Hair follicular keratinocyte (primary cell): ENCODE measurements around the genes GNB5 and MYO5C.

DNA sequence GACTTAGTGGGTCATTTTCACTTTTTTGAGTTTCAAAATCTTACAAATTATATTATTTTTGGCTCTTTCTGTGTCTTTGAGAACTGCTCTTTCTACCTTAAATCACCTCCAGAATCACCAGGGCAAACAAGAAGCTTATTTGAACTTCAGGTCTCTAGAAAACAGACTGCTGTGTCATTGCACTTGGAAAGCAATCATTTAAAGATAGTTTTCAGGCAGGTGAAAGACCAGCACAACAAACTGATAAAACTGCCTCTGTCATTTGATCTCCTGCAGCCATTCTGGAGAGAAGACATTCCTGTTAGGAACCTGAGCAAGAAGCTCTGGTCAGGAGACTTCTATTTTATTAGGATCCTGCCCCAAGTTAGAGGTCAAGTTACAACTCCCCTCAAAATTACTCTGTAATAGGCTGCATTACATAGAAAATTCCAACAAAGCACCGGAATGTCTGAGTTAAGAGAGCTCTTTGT, 50.7 kb upstream of the AP4E1 start:
- RAMPAGE, long total RNA = no peak

DNA sequence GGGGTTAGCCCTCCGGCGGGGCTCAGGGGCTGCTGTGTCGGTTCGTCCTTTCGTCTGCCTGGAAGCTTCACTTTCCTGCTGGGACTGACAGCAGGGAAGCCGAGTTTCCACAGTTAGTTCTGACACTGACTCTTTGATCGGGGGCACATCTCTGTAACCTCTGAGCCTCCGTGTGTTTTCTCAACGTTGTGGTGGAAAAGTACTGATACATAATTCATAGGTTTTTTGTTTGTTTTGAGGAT, 459 bp downstream of the AP4E1 start:
- RAMPAGE, long total RNA = no peak

- RAMPAGE, long total RNA = no peak
Measured at GRCh38 chr15:51051871-51052114, 42.9 kb downstream of the TNFAIP8L3 start.

- RAMPAGE, long total RNA = no peak
Measured at GRCh38 chr15:51266420-51267429, 71.7 kb downstream of the CYP19A1 start.

DNA sequence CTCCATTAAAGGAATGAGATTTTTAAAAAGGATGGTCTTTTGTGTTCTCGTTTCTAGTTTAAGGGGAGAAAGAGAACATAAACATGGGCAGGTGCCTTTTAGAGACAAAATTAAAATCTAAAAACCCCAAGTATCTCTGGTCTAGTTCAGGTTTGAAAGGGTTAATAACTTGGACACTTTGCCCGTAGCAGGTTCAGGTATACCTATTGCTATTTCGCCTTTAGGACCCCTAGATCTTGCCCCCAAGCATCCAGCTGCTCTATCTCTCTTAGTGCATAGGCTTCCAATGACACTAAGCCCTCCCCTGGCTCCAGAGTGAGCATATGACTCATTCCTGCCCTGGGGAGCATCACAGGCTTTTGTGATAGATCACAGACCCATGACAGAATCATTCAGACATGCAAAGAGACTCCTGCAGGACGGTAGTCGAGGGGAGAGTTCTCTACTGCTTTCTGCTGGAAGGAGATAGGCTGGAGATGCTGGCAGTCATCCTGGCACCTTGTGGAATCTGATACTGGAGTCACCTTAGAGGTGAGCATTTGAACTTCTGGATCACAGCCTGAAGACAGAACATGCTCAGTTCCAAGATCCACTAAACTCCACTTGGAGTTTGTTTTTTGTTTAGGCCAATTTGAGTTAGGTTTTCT, 11.2 kb downstream of the LYSMD2 start:
- RAMPAGE, long total RNA = no peak

GRCh38 chr15:51872254-51872729, 42.8 kb downstream of the TMOD3 start:
- RAMPAGE, long total RNA = no peak

DNA sequence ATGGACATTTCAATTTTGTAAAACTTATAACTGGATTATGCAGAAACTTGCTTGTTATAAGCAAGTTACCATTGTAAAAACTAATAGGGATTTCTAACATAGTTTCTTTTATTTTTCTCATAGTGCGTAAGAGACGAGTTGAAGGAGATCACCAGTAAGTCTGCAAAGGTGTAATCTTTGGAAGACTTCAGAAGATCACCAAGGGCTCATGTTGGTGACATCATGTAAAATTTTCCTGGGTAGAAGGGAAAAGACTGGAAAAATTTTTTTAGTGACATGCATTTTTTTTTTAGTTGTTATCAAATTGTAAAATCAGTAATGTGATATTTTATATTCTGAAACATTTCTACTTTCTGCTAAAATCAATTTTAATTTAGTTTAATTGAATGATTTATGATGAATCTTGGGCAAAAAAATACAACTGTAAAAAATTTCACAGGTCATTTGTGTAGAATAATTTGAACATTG, 62.9 kb downstream of the LEO1 start:
- RAMPAGE, long total RNA = no peak

- RAMPAGE, long total RNA = no peak
Measured at GRCh38 chr15:51935471-51936747, 35.7 kb downstream of the LEO1 start.

- RAMPAGE, long total RNA = no peak
Measured at GRCh38 chr15:52191172-52191659, at the start of gene GNB5. Gene GNB5 (minus strand): TSS chr15:52191392.

DNA sequence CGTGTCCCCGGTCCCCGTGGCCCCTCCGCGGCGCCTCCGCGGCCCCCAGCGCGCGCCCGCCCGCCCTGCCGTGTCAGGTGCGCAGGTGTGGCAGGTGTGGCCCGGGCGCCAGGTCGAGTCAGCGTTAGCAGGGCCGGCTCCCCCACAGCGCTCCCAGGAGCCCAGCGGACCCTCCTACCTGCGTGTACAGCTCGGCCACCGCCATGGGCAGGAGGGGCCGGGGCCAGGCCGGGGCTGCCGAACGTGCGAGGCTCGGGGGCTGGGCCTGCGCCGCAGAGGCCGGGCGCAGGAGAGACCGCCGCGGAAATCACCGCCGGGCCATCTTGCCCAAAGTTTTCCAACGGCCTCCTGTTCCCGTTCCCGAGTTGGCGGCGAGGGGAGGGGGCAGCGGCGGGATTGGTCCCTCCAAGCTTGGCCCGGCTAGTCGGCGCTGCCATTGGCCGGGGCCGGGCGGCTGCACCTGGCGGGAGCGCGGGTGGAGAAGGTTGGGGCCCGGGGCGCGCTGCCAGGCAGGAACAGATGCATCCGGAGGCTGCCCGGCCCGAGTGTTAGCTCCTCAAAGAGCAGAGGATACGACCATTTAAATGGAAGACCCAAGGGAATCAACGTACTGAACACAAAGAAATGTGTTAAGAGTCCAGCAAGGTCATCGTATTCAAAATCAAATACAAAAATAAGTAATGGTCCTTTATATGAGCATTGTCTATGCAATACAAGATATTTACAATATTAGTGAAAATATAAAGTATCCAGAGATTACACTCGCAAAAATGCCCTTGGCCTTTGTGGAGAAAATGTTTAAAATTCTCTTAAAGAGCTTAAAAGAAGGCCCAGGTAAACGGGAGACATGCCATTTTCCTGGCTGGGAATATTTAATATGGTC, at the start of gene MYO5C:
Gene MYO5C, minus strand, starts transcription at position 373 of the 883 bp plus-strand sequence.
- RAMPAGE, long total RNA = no peak

- RAMPAGE, long total RNA = no peak
Measured at GRCh38 chr15:52529583-52530127, 975 bp upstream of the MYO5A start.

- RAMPAGE, long total RNA = no peak
Measured at GRCh38 chr15:52679772-52679995, 496 bp upstream of the ATOSA start.

GRCh38 chr15:52719401-52719734, 40.2 kb upstream of the ATOSA start:
- RAMPAGE, long total RNA = no peak

GRCh38 chr15:52783037-52783323, 7.2 kb downstream of the ONECUT1 start:
- RAMPAGE, long total RNA = no peak

DNA sequence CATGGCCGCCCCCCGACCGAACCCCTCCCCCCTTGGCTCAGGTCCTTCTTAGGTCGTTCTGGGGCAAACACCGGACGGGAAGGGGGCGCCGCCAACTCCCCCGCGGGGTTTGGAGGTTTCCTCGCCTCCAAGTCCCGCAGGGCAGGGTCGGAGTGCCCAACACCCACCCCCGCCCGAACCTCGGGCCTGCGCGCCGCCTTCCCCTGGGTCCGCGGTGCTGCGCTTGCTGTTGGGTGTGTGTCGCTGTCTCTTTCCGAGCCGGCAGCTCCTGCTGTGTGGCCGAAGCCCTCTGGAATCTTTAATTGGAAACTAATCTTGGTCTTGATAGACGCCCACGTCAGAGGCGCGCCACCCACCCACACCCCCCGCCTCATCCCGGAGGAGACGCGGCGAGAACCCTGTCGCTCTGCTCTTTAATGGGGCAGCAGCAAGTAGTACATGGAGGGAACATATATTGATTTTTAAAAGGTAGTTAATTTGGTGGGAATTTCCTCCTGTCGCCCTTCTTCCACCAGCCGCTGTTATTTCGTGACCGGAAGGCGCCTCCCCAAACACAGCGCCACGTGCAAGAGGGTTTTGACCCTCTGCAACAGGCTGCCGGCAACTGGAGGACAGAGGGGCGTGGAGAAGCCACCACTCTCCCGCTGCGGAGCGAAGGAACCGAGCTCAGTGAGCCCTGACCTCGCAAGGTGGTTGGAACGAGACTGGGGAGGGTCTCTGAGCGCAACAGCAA, 4.6 kb downstream of the ONECUT1 start:
- RAMPAGE, long total RNA = no peak

DNA sequence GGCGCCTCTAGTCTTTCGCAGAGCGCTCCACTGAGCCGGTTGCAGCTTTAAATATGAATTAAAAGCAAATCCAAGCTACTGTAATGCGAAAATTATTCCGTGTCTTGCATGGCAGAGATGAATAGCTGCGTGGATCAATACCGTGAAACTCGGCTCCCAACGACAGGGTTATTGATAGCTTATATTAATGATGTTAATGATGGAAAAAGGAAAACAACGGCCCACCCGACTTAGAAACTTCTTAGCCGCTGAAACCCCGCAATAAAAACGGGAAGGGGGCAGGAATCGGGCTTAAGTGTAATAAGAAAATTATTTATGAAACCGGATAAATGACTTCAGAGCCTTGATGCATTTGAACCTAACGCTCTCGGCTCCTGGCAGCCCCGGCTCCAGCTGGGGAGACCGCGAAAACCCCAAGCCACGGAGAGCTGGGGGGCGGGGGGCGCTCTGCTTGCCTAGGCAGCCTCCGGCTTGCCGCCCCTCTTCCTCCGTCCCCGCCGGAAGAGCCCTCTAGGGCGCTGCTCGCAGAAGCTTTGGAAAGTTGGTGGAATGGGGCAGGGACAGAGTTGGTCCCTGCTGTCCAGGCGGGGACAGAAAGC, 7.6 kb upstream of the ONECUT1 start:
- RAMPAGE, long total RNA = no peak

DNA sequence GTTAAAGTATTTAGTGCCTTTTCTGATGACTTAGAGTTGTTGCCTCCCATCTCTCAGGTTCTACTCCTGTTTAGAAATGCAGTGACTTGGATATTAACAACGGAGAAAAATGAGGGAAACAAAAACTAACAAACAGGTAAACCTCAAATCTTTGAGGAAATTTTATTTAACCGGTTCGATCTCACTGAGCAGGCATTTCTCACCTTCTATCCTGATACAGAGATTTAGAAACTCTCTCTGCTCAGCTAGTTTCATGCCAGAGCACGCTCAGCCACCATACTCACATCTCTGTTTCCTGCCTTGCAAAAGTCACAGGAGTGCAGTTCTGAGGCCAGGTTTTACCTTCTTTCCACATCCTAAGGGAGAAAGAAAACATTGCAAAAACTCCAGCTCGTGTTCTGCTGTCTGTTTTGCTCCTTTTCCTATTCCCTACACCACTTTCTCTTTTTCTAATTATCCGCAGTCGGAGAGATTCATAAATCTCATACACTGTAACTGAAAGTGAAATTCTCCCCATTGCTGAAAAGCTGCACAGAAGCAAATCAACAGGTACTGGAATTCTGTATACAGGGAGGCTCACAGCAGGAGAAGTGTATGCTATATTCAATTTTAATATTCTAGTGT, 240.6 kb upstream of the ONECUT1 start:
- RAMPAGE, long total RNA = no peak

DNA sequence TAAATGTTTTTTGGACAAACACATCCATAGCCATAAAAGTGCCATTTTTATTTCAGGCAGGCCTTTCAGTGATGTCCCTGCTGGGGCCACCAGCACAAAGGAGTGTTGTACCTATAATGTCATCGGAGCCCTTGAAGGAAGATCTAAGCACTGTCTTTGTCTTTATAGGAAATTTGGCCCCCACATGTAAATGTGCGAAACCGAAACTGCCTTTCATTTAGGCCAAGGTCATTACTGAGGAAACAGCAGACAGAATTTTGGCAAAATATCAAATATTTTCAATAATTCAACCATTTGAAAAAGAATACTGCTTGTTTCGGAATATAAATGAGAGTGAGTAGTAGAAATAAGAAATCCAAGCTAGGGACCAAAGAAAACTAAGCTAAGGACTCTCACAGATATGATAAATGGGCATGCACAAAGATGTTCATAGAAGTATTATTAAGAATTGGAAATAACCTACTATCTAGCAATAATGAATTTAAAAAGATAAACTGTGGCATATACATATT, 310.8 kb downstream of the WDR72 start:
- RAMPAGE, long total RNA = no peak

DNA sequence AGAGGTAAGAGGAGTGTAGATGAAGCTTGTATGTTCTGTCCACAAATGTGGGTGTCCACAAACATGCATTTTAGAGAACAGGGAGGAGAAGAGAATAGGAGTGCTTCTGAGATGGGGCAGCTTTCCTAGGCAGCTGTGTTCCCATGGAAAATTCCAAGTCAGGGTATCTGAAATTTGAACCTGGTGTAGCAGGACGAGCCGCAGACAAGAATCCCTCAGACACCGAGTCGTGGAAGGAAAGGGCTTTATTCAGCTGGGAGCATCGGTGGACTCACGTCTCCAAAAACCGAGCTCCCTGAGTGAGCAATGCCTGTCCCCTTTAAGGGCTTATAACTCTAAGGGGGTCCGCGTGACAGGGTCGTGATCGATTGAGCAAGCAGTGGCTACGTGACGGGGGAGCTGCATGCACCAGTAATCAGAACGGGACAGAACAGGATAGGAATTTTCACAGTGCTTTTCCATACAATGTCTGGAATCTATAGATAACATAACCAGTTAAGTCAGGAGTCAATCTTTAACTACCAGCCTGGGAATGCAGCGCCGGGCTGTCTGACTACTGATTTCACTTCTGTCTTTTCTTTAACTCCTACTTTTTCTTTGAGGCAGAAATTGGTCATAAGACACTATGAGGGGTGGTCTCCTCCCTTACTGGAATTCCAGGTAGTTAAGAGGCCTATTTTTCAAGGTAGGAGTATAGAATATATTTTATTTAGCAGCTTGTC, 71.5 kb upstream of the WDR72 start:
- RAMPAGE, long total RNA = no peak

GRCh38 chr15:54583681-54584220, 605.5 kb downstream of the UNC13C start:
- RAMPAGE, long total RNA = no peak